ENCODE measurements around a stretch of chr5.

- PRO-cap: no peak
Measured at GRCh38 chr5:115432487-115433094, 112.0 kb downstream of the FEM1C start.

DNA sequence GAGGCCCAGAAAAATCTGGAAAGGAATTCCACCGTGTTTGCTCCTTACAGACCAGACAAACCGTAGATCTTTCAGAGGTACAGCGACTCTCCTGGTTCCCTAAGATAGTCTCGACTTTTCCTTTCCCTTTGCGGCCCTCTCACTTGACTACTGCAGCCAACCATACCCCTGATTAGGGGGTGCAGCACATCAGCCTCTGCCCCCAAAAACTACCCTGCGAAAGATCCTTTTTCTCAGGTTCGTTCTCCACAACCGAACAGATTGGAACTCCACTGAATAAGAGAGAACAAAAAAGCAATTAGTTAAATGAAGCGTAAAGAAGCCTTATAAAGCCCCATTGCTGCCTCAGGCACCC lies 329 bp upstream of the TICAM2 start:
- PRO-cap: no peak

- PRO-cap: no peak
Measured at GRCh38 chr5:115613616-115614478, 11.6 kb upstream of the TICAM2 start.

- PRO-cap: no peak
Measured at GRCh38 chr5:115616281-115616777, 9.5 kb downstream of the TMED7 start.

GRCh38 chr5:115624125-115624839 lies 1.6 kb downstream of the TMED7 start:
- PRO-cap: no peak

DNA sequence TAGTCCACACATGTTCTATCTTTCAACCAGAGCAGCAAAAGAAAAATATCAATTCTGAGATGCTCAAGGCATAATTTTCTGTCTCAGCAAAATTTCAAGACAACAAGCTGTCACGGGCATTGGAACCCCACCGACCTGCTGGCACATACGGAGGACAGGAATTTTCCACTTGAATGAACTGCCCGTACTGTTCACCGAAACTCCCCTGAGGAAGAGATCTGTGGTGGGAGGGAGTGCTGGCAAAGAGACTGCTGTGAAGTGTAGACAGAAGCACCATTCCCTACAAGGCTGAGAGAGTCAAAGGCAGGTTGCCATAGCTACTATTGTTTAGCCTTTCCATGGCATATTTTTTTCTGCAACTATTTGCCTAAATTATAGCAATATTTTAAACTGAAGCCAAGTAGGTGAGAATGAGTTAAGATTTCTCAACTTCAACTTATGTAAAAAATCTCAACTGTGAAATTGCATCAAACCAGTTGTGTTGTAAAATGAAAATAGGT lies 80.8 kb downstream of the CDO1 start:
- PRO-cap: no peak

GRCh38 chr5:115843692-115844057 lies 1.9 kb downstream of the AP3S1 start:
- PRO-cap: no peak

DNA sequence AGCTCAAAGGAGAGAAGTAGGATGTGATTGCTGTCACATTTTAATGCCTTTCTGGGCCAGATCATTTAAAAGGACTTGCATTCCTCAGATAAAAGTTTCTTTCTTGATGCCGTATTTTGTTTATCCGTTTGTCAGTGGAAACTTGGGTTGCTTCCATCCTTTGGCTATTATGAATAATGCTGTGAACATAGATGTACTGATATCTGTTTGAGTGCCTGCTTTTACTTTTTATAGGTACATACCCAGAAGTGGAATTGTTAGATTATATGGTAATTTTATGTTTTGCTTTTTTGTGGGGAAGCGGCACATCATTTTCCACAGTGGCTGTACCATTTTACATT lies 9.3 kb downstream of the AP3S1 start:
- PRO-cap: no peak

DNA sequence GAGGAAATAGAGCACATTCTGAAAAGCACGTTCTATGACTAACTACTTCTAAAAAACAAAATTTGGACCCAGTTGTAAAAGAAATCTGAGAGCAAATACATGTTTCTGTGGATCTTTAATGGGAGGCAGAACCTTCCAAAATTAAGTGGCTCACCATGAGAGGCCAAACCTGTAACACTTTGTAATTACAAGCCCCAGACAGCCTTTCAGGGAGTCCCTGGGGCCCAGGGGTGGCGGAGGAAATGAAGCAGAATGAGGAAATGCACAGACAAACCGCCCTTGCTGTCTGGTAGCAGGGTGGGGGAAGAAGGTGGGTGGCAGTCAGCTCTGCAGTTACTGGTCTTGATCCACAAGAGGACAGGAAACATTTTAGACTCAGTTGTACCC lies 6.5 kb downstream of the ARL14EPL start:
- PRO-cap: no peak

DNA sequence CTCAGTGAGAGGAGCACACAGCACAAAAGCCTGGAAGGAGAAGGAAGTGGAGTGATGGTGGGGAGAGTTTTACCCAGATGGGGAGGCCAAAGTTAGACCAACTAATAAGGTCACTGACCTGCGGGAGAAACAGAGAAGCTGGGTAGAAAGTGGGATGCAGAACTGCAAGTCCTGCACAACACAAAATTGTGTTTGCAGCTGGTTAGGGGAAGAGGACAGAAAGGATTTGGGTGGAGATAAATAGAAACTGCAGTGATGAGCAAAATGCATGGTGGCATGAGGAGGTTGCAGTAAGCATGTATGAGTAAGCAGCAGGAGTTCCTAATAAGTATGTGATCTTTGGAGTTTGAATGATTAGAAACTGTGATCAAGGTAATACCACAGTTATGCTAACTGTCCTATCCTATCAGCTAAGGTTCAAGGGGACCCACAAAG lies 39.5 kb downstream of the SEMA6A start:
- PRO-cap: no peak

- PRO-cap: no peak
Measured at GRCh38 chr5:116553314-116553952, 21.2 kb downstream of the SEMA6A start.

- PRO-cap: no peak
Measured at GRCh38 chr5:116570034-116570570, 4.5 kb downstream of the SEMA6A start.

DNA sequence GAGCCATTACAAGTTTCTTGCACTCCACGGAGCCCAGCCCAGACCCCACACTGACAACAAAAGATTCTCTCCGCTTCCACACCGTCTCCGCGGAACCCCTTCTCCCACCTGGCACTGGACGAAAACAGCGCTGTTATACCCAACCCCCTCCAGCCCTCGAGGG lies 1.1 kb downstream of the SEMA6A start:
- PRO-cap: no peak

DNA sequence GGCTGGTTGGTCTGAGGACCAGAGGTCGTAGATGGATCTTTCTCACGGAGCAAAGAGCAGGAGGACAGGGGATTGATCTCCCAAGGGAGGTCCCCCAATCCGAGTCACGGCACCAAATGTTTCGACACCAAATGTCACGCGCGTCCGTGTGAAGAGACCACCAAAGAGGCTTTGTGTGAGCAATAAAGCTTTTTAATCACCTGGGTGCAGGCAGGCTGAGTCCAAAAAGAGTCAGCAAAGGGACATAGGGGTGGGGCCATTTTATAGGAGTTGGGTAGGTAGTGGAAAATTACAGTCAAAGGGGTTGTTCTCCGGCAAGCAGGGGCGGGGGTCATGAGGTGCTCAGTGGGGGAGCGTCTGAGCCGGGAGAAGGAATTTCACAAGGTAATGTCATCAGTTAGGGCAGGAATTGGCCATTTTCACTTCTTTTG lies 36.2 kb downstream of the DTWD2 start:
- PRO-cap: no peak

DNA sequence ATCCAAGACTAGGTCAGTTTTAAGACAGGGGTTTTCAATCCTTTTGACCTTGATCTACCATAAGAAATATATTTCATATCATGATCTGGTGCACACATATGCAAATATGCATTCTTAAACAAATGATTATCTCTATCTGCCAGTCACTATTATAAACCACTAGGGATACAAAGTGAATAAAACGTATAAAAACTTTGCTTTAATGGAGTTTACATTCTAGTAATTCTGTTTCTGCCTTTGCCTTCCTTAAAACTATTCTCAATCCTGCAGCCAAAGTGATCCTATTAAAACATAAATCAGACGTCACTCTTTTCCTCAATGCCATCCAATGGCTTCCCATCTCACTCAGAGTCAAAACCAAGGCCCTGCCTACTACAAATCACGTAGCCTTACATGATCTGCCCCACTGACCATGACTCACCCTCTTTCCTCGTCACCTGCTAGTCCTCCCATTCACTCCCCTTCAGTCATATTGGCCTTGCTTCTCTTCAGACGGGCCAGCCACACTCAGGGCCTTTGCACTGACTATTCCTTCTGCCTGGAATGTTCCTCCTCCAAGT lies 39.1 kb upstream of the DMXL1 start:
- PRO-cap: no peak

- PRO-cap: no peak
Measured at GRCh38 chr5:119332766-119333864, 22.7 kb upstream of the TNFAIP8 start.

- PRO-cap: no peak
Measured at GRCh38 chr5:119394041-119394616, 38.3 kb downstream of the TNFAIP8 start.

DNA sequence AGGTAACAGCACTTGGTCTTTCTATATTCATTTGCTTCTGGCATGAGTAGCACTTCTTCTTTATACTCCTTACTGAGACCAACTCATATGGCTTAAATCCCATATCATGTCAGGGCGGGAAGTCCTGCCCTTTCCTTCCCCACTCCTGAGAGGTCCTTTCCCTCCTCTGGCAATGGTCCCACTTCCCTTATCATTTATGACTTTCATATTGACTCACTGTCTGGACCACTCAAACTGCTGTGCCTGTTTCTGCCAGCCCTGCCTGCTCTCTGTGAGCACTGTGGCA lies 27.4 kb downstream of the ENSG00000250803 start:
- PRO-cap: no peak

DNA sequence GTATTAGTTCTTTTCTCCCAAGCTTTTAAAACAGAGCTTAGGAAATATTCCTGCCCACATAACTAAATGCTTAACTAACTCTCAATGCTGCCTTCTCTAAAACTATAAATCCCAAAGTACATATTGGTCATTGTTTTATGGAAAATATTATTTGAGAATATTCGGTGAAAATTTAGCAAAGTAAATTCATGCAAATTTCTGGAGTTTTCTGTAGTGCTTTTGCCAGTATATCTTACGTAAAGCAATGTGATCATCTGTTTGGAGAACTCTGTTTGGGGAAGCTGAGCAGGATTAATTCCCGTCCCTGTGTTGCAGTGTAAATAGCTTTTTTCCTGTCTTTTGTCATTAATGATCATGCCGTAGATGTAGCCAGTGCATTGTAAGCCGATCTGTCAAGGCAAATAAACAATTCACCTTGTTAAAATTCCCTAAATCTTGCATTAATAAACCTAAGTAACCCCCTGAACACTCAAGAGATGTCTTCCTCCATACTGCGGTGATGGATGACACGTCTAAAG lies 39.3 kb downstream of the PPIC start:
- PRO-cap: no peak

- PRO-cap: no peak
Measured at GRCh38 chr5:123284990-123286093, 137.9 kb downstream of the CEP120 start.

Measured in natural killer cell (primary cell).